H4 (cell line): ENCODE measurements around a stretch of chr16.

DNA sequence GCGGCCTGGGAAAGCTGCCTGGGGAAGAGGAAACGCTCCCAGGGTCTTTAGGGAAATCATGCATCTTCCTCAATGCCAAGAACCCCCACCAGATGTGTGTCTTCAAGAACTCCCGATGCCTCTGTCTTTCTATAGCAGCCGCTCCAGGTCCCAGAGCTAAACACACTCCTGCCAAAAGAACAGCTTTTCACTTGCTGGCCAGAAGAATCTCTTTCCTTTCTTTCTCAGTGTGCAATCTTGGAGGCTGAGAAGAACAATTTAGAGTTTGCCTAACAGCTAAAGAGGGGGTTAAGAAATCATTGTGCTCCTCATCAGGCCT lies 41.1 kb upstream of the MTSS2 start:
- RAMPAGE, long total RNA = no peak

DNA sequence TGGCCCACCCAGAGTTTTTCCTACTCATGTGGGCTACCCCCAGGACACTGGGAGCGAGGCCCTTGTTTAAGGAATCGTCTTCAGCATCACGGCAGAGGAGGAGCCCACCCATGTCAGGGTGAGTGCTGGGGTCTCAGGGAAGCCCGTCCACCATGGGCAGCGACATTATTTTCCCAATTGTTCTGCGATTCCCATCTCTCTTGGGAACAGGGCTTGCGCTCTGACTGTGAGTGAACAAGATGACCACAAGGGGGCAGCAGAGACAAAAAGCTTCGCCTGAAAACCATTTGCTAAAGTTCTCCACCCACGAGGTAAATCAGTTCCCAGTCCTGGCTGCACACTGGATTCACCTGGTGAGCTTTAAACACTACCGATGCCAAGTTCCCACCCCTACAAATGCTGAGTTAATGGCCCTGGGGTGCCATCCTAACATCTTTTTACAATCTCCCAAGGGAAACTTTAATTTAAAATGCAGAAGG lies 29.2 kb downstream of the TLE7 start:
- RAMPAGE, long total RNA = no peak

DNA sequence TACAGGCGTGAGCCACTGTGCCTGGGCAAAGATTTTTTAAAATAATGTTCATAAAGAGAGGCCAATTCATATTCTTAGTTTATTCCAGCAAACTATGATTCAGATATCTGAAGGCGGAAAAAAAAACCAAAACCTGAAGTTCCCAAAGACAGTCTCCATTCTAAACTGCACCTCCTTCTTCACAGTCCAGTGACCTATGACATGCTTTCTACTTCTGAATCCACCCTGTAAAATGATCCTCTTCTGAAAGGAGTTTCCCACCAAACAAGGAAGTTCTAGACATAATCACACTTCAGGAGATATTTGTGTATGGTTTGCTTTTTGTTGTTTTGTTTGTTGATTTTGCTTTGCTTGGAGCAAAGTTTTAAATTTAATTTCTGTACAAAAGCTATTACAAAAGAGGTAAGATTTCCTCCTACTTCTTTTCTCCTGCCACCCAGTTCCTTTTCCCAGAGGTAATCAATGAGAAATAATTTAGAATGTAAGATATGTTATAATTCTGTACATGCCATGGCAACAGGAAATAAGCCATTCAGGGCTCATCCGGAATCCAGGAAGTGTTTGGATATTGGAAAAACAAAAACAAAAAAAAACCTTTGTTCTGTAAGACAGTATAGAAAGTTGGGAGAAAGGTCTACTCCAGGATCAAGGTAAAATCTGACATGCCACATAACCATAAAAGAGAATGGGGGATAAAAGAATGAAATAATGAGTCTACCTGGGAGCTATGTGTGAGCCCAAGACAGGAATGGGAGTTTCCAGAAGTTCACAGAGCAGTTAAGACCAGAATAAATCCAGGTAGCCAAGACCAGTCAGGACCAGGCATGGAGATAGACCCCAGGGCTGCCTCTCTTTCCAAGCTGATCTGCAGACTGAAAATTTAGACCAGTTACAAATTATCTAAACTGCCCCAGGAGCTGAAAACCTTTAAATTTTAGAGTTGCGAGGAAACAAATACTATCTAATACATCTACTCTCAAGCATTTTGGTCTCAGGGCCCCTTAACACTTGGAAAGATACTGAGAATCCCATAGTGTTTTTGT lies 12.6 kb upstream of the CHST4 start:
- RAMPAGE, long total RNA = no peak

- RAMPAGE, long total RNA = no peak
These were observed 18.6 kb downstream of the TAT start for GRCh38 chr16:71558235-71558682.

GRCh38 chr16:71593240-71593515 lies 16.3 kb upstream of the TAT start:
- RAMPAGE, long total RNA = no peak

GRCh38 chr16:71647358-71647980 lies 21.5 kb downstream of the MARVELD3 start:
- RAMPAGE, long total RNA = no peak

DNA sequence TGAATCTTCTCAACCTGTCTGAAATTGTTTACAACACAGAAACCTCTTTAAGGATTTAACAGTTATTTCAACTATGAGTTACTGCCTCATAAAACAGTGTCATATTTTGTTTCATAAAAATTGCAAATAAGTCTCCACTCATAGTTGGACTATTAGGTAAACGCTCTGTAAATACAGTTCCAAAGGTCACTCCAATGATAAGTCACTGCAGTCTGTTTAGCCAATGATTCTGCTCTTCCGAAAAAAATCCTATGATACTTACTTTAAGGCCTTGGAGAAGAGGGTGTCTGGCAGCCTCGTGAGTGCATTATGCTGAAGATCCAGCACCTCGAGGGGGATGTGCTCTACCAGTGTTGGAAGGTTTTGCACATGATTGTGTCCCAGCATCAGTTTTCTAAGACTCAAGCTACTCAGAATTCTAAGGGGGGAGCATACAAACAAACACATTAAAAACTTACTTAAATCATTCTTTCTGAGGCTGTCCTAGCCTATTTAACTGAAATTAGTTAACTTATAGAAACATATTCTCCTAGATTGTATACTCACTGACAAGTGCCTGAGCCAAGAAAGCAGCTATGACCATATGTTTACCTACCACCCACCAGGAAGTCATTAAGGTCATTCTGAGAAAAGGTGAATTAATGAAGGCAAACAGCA lies 41.1 kb downstream of the MARVELD3 start:
- RAMPAGE, long total RNA = no peak

DNA sequence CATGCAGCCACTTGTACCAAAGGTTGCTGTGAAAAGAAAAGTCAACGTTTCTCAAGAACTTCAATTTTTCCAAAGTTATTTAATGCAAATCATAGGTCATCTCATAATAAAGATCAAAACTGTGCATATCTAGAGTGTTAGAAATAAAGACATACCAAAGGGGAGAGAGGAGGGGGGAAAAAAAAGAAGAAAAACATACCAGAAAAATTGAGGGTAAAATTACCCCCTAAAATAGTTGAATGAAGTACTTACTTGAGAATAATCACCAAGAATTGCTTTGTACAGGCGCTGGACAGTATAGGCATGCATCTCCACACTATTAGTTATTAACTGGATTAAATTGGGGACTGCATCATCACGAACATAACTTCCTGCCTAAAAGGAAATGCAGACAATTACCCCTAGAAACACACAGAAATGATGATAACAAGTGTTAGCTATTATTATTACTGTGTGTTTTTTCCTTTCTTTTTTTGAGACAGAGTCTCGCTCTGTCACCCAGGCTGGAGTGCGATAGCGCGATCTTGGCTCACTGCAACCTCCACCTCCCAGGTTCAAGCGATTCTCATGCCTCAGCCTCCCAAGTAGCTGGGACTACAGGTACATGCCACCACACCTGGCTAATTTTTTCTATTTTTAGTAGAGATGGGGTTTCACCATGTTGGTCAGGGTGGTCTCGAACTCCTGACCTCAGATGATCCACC lies 25.6 kb upstream of the PHLPP2 start:
- RAMPAGE, long total RNA = no peak

DNA sequence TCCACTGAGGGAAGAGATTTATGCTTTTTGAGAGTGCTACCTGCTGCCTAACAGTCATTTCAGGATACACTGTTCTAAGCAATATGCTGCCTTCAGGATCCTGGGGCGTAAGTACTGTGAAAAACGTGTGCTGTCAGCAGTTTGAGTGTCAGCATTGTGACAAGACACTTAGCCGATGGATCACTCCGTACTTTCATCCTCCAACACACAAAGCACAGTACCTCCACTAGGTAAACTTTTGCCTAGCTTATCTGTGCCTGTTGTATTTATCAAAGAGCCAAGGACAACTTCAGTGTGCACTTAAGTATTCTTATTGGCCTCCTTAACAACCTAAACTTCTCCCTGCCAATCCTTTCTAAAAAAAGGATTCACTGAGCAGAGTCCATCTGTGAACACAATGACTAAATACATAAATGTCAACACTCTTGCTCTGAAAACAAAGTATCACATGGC lies 33.8 kb upstream of the PHLPP2 start:
- RAMPAGE, long total RNA = no peak

GRCh38 chr16:71929062-71929909 lies 34.0 kb downstream of the IST1 start:
- RAMPAGE, long total RNA = no peak

DNA sequence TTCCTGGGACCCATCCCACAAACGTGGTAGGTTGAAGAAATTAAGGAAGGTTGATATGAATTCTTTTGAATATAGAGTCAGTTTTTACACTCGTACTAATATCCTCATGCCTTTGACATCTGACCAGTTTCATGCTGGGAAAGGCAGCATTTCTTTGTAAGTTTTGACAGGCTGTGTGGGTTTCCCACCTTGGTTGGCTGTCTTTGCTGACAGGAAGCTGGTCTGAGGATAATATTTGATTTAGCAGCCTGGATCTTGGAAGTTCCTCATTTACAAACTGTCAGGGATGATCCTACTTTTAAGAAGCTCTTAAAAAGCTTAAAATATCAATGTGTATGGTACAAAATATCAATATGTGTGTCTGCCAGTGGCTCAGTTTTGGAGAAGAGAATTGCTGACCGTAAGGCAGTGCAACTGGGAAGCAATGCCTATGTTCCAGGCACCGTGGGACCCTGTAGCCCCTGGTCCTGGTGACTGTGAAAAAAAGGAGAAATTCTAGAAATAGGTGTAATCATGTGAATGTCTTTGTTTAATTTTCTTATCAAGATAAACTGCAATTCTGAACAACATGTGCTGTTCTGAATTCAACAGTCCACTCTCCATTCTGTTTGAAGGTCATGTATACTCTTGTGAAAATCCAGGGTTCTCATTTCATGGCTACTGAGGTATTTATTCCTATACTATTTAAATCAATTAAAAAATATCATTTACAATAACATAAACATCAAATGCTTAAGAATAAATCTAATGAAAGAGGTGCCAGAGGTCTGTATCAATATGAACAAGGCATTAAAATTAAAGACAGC lies 9.5 kb upstream of the HP start:
- RAMPAGE, long total RNA = no peak

DNA sequence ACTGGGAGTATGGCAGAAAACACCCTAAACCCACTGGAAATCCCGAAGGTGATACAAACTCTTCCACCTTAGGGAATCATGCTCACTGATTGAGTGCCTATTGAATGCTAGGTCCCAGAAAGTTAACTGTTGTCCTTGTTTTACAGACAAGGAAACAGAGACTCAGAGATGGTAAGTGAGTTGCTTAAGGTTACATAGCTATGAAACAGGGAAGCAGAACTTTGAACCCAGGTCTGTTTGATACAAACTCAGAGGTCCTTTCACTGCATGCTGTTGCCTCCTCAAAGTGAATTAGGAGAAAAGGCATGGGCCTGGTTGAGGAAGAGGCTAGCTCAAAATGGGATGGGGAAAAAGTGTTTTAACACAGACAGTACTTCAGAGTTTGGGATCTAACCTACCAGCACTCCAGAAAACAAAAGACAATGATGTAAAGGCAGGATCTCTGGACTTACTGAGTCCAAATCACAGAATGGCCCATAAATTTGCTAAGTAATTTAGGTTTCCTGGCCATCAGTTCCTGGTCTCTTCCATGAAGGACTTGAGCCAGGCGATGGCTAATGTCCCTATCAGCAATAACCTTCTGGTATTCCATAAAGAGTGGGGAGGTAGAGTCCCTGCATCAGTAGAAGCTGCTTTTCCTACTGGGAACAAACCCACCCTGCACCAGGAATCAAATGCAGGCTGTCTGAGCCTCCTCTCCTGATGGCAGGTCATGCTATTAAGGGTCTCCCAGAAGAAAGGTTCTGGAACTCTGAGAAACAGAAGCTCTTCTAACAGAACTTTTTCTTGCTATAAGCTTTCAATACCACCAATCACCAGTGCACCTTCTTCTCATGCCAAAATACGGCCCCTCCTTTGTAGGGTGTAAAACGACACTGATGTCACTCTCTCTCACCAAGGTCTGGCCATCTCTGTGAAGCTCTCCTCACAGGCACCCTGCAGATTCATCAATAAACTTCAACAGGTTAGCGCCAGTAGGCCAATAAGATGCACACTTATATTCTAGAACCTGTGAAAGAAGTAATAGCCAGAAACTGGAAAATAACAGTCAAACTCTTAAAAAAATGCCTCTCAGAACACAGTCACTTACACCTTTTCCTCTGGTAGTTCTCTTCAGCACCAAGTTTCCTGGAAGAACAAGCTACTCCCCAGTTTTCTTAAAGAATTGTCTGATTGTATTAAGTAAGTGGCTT lies 1.5 kb upstream of the HPR start:
- RAMPAGE, long total RNA = no peak

DNA sequence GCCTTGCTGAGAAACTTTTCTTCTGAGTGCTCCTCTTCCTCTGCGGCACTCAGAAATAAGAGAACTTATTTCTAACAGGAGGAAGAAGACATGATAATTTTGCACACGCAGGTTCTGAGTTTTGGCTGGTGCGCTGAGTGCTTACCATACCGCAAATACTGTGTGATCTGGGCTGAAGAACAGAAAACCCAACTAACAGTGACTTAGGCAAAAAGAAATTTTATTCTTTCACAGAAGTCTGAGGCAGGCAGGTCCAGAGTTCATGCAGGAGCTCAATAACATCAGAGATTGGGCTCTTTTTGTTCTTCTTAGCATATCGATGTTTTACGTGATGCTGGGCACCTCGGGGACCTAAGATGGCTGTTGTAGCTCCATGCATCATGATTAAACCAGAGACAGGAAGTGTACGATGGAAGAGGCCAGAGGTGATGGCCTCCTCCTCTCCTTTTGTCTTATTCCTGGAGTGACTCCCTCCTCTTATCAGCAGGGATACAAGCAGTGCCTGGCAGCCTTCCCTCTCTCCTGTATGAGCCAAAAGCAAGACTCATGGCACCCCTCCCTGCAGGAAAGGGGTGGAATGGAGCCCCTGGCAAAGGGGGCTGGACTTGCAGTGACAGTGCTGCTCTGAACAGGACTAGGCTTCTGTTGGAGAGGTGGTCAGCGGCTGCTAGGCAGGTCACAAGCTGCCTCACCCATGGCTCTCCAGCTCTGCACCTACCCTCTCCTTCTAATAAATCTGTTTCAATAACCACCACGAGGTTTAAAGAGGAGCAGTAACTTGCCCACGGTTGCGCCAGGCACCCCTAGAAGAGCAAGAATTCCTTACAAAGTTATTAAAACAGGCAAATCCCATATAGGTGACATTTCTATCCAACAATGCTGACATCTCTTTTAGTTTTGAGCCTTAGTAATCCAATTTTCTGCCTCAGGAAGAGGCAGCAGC lies 8.5 kb downstream of the TXNL4B start:
- RAMPAGE, long total RNA = no peak

DNA sequence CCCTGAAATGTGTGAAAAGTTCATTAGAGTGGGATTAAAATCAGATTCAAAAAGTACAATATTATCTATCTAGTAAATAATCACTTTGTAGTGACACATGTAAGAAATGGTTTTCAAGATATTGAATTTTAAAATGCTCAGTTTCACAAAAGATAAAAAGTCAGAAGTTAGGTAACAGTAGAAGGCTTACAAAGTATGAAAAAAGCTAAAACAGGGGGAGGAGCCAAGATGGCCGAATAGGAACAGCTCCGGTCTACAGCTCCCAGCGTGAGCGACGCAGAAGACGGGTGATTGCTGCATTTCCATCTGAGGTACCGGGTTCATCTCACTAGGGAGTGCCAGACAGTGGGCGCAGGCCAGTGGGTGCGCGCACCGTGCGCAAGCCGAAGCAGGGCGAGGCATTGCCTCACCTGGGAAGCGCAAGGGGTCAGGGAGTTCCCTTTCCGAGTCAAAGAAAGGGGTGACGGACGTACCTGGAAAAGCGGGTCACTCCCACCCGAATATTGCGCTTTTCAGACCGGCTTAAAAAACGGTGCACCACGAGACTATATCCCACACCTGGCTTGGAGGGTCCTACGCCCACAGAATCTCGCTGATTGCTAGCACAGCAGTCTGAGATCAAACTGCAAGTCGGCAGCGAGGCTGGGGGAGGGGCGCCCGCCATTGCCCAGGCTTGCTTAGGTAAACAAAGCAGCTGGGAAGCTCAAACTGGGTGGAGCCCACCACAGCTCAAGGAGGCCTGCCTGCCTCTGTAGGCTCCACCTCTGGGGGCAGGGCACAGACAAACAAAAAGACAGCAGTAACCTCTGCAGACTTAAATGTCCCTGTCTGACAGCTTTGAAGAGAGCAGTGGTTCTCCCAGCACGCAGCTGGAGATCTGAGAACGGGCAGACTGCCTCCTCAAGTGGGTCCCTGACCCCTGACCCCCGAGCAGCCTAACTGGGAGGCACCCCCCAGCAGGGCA lies 420.6 kb downstream of the ZFHX3 start:
- RAMPAGE, long total RNA = no peak

GRCh38 chr16:72784354-72785652 lies 263.1 kb downstream of the ZFHX3 start:
- RAMPAGE, long total RNA = no peak

GRCh38 chr16:72847249-72847589 lies 200.7 kb downstream of the ZFHX3 start:
- RAMPAGE, long total RNA = no peak

DNA sequence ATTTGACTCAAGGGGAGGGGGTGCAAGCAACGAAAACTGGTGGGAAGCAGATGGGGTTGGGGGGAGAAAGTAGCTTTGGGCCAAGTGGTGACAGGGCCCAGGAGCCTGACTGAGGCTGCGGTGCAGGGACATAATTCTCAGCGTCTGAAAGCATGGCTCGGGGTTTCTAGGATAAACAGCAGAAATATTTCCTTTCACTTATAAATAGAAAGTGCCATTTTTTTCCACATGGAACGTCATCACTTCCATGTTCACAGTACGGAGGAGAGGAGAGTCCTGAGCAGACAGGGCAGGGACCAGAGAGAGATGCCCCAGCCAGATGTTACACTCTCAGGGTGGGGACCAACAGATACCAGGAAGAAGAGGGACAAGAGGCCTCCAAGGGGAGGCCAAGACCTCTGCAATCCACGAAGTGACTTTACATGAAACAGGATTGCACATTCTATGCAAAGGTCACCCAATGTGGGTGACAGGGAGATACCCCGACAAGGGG lies 197.0 kb downstream of the ZFHX3 start:
- RAMPAGE, long total RNA = no peak

- RAMPAGE, long total RNA = no peak
These were observed 95.0 kb downstream of the ZFHX3 start for GRCh38 chr16:72952998-72953202.

- RAMPAGE, long total RNA = no peak
These were observed 90.4 kb downstream of the ZFHX3 start for GRCh38 chr16:72957517-72958010.

GRCh38 chr16:72974187-72974874 lies 73.6 kb downstream of the ZFHX3 start:
- RAMPAGE, long total RNA = no peak